HL-60 (cell line): ENCODE measurements around a stretch of chr3.

- RRBS = no CpG with 5 or more reads among the region's 17 CpGs
Observed at GRCh38 chr3:14434118-14435276, 32.1 kb downstream of the SLC6A6 start.

DNA sequence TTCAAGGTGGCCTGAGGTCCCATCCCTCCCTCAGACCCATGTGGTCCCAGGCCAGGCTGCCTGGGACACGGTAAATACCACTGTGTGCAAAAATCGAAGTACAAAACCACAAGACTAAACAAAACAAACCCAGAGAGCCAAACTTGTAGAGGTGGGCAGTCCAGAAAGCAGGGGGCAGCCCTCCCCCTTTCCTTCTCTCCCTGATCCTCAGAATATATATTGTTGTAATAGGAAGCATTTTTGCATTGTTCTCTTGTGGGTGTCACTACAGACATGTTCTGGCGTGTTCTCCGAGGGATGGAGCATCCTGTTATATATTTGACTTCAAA is 51.6 kb downstream of the GRIP2 start:
- RRBS = no CpG with 5 or more reads among the region's 4 CpGs

GRCh38 chr3:14819208-14819884 is 584 bp downstream of the FGD5 start:
- RRBS = no CpG with 5 or more reads among the region's 20 CpGs

GRCh38 chr3:14841878-14842353 is 23.2 kb downstream of the FGD5 start:
- RRBS = no CpG with 5 or more reads among the region's 9 CpGs

GRCh38 chr3:14947776-14948502 is 556 bp downstream of the NR2C2 start:
- RRBS = 2% methylated on average over 40 of the region's 86 CpGs

DNA sequence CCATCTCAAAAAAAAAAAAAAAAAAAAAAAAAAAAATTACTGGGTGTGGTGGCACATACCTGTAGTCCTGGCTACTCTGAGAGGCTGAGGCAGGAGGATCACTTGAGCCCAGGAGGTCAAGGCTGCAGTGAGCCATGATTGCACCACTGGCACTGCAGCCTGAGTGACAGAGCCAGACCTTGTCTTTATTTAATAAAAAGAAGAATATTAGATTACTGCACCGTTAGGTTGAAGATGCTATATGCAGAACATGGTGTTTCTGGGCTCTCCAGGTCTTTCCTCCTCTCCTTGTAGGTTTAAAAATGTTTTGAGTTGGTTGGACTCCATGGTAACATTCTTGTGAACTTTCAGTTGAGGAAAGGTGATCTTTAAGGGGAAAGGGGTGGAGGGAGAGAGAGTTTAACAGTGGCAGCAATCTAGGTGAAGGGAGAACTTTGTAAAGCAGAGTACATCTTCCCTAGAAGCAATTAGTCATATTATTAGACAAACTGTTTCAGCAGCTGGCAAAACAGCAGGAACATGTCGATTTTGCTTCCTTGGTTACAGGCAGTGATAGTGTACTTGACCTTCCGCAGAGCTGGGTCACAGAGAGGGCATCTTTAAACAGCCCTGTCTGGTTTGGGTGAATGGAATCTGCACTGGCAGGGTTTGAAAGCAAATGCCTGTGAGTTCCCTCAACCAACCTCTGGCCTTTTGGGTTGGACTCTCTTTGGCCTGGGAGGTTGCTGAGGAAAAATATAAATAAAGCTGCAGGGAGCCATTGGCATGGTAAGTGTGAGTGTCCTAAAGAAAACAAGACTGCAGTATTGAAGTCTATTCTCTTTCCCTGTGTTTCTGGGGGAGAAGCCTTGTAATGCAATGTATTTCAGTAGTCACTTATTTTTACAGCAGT is 42.8 kb downstream of the NR2C2 start:
- RRBS = no CpG with 5 or more reads among the region's 3 CpGs

GRCh38 chr3:15003605-15004030 is 56.2 kb downstream of the NR2C2 start:
- RRBS = no CpG with 5 or more reads among the region's 7 CpGs

DNA sequence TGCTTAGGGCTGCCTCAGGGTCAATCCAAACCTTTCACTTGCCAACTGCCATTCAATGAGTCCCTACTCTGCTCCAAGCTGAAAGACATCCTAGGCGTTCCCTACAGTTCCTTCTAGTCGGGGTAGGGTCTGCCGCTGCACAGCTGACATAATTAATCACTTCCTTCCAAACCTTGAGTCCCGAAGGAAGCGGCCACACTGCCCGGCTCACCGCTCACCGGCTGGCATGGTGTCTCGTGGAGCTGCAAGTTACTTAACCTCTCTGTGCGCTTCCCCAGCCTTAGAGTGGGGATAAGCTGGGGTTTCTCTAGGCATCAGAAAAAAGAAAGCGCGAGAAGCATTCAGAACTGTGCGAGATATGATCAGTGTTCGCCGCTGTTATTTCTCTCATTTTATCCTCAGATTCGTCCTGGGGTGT is 828 bp downstream of the MRPS25 start:
- RRBS = no CpG with 5 or more reads among the region's 16 CpGs

GRCh38 chr3:15077838-15078575 is 12.9 kb upstream of the MRPS25 start:
- RRBS = no CpG with 5 or more reads among the region's 12 CpGs

GRCh38 chr3:15260096-15261362 is 54.5 kb downstream of the CAPN7 start:
- RRBS = no CpG with 5 or more reads among the region's 9 CpGs

GRCh38 chr3:15273147-15273639 is 59.2 kb downstream of the SH3BP5 start:
- RRBS = no CpG with 5 or more reads among the region's 6 CpGs

GRCh38 chr3:15292674-15293541 is 39.5 kb downstream of the SH3BP5 start:
- RRBS = no CpG with 5 or more reads among the region's 17 CpGs

DNA sequence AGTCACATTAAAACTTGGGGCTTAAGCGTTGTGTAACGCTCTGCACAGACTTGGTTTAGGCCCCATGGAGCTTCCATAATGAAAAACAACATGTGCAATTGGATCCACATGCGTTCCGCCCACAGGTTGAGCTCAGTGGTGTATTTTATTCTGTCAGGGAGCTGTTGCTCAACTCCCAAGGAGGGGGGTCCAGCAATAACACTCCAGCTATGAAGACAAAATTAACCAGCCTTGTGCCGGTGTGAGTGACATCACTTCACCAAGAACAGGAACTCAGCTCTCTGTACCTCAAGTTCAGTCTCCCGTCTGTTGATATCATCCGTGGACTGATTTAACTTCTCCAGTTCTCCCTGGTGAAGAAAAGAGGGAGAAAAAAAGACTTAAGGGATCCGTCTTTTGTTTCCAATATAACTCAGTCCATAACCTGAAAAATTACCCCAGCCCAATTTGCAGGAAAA is 2.1 kb downstream of the SH3BP5 start:
- RRBS = no CpG with 5 or more reads among the region's 8 CpGs

- RRBS = no CpG with 5 or more reads among the region's 18 CpGs
Observed at GRCh38 chr3:15426777-15427226, 542 bp downstream of the METTL6 start.

- RRBS = no CpG with 5 or more reads among the region's 10 CpGs
Observed at GRCh38 chr3:15498259-15498988, 23.1 kb downstream of the COLQ start.

- RRBS = no CpG with 5 or more reads among the region's 7 CpGs
Observed at GRCh38 chr3:15562902-15563727, 38.3 kb downstream of the HACL1 start.

DNA sequence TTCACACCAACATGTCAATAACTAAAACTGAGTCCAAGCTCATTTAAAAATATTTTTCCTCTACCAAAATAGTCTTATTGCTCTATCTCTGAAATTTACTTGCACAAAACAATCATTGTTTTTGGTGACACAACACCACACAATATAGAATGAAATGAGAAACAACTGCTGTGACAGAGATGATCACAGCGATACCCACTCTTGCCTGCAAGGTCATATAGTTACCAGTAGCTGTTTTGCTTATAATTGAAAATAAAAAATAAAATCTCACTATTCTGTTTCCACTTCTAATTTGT is 1.1 kb downstream of the ANKRD28 start:
- RRBS = no CpG with 5 or more reads among the region's 1 CpG

DNA sequence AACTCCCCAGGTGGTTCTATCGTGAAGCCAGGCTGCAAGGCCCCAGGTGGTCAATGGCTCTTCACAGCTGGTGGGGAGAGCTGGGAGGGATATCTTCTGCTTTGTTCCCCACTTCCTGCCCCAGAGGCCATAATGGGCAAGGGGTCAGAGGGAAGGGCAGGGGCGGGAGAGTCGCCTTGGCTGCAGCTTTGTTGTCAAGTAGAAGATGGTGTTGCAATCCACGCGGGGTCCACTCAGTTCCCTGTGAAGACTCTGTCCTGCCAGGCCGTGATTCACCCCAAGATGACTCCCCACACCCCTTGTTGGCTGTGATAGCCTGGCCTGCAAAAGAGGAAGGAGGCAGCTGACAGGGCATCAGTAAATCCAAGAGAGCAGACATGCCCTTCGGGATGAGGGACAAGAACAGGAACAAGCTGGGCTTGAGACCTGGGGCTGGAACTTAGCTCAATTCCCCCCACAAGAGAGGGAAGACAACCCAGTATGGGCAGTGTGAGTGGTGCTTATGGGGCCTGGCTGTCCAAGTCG is 6.9 kb downstream of the GALNT15 start:
- RRBS = no CpG with 5 or more reads among the region's 8 CpGs

GRCh38 chr3:16203618-16204069 is 29.2 kb downstream of the GALNT15 start:
- RRBS = no CpG with 5 or more reads among the region's 5 CpGs